Neural crest cell (in vitro differentiated cells): ENCODE data around the gene XNDC1N.

DNA sequence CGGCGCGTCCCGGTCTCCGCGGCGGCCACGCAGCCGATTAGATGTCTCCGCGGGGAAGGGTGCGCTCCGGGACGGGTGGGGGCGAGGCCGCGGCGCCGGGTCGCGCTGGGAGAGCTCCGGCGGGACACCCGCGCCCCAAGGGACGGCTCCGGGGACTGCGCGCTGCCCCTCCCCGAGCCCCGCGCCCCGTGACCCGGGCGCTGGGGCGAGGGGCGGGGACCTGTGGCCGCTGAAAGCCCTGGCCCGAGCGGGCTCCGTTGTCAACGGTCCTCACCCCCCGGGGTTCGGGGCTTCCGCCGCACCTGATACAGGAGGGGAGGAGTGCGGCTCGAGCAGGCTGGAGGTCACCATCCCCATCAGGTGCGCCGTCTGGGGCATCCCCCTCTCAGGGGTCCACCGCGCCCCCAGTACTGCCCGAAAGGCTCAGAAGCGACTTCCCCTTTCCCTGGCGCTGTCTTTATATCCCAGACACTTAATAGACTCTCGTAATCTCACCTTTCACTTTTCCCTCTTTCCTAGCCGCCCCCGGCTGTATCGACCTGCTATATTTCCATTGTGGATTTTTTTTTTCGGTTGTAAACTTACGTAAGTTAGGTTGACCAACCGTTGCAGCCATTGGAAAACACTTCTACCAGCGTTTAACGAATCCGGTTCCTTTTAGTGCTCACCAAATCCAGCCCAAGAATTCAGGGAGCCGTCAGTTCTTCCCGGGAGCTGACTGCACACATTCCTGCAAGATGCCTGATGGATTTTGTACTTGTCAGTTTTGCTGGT, 657 bp downstream of the PPFIA1 start:
- PRO-cap = unidirectional peak, minus-strand start at position 157 of the sequence

DNA sequence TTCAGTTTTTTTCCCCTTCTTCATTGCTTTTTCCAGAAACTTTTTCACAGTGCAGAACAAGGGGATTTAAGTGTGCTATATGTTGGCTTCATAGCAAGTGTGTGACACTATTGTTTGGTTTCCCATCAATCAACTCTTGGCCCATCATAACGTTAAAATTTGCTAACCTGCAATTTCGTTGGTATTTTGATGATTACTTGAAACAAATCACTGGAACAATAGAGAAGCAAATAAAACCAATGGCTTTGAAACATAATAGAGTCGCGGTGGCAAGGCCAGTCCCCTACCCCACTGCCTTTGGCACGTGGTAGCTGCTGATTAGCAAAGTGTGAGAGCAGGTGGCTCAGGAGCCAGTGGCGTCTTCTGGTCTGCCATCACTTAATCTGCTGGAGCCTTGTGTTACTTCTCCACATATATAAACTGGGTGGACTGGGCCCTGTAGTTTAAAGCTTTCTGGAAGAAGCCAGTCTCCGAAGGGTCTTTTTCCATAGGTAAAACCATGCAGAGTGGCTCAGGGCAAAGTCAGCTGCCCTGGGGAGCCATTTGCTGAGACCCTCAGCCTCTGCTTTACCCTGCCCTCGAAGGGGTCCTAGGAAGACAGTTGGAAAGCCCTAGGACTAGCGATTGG, 22.9 kb downstream of the PPFIA1 start:
- PRO-cap = no peak

DNA sequence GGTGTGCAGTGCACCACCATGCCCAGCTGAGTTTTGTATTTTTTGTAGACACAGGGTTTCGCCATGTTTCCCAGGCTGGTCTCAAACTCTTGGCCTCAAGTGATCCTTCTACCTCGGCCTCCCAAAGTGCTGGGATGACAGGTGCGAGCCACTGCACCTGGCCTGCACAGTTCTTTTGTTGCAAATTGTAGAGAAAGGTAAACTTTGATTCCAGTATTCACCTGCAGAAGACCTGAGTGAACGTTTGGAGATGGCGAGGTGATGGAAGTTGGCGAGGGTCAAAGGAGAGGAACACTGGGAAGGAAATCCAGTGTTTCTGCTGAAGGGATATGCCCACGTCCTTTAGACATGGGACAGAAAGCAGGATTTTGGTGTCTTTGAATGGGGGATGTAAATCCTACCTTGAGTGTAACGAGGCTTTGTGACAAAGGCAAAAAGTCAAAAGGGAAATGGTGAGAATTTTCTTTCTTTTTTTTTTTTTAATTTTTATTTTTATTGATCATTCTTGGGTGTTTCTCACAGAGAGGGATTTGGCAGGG, 23.7 kb downstream of the PPFIA1 start:
- PRO-cap = no peak

GRCh38 chr11:70340955-70341540, 57.3 kb upstream of the CTTN start:
- PRO-cap = no peak

DNA sequence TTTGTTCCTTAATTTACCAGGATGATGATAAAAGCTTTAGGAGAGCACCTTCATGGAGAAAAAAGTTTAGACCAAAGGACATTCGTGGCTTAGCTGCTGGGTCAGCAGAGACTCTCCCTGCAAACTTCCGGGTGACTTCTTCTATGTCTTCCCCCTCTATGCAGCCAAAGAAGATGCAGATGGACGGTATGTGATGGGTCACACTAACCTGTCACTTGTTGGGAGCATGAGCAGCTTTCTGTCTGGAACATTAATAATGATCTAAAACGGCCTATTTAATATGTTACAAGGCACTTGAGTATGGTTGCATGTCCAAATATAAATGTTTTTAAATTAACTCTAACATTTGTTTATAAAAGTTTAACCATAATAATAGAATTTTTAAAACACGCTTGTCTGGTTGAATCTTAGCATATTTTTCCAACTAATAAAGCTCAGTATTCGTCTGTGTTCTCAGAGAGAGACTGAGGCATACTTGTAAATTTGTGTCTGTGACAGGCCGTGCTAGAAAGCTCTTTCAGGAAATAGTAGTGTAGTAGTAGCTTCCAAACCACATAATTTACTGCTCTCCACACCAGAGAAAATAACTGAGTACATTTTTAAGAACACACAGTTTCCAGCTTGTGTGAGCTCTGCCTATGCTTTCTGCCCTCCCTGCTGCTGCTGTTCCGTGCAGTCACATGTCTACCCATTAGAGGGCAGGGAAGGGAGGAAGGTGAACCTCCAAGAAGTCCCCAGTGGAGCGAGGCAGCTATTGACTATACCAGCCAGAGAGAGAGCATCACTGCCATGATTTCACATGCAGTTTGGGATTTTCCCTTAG, 20.1 kb upstream of the CTTN start:
- PRO-cap = no peak

DNA sequence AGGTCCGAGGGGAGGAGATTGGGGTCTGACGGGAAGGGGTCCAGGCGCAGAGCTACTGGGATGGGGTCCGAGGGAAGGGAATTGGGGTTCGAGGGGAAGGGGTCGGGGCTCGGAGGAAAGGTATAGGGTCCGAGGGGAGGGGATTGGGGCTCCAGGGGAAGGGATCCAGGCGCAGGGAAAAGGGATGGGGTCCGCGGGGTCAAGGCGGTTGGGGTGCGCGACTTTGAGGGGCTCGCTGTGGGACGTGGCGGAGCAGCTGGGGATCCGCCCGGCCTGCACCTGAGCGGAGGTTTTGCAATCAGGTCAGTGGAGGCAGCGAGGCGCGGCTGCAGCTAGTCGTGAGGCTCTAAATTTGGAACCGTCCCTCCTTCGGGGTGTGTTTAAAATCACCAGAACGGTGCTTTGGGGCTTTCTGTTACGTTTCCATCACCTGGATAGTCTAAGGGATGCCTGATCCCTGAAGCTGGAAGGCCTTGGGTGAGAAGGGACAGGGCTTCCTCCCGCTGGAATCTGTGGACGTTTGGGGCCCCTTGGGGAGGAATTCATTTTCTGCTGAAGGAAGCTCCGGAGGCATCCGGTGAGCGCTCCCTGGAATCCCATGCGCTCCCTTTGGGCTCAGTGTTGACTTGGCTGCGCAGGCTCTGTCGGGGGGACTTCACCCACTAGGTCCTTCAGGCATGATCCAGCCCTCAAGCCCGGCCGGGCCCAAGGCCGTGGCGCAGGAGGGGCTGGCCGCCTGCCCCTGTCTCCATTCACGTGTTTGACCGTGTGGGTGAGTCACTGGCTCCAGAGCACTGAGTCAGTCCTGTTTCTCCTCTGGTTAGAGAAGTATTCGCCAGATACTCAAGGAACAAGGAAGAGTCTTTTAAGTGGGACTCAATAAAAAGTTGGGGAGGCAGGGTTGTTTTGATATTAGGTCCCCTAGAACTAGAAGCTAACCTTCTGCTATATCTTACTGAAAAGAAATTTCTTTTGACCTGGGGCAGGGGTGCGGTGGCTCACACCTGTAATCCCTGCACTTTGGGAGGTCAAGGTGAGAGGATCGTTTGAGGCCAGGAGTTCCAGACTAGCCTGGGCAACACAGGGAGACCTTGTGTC, 1.2 kb downstream of the CTTN start:
- PRO-cap = no peak

- PRO-cap = no peak
Observed at GRCh38 chr11:70630673-70631824, 232.7 kb downstream of the CTTN start.

DNA sequence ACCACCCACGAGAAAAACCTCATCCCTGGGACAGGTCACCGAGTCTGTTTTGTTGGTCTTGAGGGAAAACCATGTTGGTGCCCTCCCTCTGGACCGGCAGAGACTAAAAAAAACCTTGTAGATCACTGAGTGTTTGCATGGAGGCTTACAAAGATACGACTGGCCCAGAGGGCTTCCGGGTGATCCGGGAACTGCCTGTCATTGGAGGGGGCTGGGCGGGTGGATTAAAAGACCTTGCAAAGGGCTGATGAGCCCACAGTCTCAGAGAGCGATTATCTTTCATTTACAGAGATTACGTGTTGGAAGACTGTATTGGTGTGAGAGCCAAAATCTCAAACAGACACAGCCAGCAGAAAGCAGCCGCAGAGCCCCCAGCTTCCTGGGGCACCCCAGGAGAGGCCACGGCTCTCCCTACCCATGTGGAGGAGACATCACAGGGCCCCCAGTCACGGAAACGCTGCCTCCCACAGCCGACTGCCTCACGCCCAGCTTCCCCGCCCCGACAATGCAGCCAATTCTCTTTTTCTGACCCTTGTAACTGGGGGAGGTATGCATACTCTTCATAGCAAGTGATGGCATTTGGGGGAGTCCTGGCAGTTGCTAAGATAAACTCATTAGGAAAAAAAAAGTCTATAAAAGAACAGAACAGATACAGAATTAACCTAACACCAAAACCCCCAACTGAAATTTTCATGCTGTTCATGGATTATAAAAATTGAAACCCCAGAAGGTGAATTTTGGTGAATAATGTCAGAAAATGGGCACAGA, 426.5 kb downstream of the CTTN start:
- PRO-cap = unidirectional peak, minus-strand start at position 161 of the sequence

DNA sequence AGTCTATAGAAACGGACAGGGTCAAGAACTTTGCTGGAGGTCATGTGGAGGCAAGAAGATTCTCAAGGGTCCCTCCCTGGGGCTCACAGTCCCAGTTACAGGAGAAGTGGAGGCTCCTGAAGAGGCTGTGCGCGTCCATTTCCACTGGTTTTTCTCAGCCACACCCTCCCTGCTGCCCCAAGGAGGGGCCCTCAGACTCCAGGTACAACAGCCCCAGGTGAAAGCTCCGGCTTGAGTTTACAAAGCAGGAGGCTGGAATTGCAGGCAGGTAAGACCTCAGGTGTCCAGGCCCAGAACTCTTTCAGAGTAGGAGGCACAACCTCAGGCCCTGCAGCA, 3.1 kb downstream of the SHANK2 start:
- PRO-cap = no peak

DNA sequence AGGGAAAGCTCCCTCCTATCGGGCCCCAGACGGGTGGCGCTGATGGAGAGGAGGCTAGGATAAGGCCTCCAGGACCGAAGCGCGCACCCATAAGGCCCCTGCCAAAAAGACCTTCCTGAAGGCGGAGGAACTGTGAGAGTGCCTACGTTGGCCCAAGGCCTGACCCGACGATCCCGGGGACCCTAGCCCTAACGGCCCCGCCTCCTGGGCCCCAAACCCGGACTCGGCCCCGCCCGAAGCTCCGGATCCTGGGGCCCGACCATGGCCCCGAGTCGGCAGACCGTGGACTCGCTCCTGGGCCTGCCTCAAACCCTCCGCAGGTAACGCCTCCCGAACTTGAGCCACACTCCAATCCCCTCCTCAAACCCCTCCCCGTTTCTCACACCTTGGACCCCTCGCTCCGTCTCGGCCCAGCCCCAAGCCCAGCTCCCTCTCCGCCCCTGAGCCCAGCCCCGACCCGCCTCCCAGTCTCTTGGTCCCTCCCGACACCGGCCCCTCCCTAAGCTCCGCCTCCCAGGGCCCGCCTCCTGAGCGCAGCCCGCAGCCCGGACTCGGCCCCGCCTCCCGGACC, 46.6 kb upstream of the DEFB108B start:
- PRO-cap = bidirectional peak, plus-strand start outside the sequence, minus-strand start at position 429 of the sequence

DNA sequence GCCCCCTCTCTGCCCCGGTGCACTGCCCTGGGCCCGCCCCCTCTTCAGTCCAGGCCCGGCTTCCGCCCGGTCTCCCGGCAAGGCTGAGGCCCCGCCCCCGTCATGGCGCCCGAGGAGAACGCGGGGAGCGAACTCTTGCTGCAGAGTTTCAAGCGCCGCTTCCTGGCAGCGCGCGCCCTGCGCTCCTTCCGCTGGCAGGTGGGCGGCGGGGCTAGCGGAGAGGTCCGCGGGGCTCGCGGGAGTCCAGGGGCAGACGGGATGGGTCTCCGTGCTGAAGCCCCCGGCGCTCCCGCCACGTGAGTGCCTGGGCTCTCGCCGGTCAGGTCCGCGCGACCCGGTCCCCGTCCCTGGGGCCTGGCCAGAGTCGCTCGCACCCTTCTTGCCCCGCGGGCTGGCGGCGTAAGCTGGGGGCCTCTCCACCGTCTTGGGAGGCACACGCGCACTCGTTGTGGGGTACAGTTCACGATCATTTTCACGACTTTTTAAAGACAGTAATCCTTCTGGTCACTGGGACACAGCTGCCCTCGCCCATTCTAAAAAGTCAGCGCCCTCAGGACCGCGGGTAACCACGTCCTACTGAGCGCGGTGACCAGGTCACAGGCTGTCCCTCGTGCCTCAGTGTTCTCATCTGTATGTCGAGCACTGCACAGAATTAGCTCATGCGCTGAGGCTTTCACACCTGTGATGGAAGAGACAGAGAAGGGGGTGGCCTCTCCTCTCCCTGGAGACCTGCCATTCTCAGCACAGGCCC, 45.4 kb upstream of the DEFB108B start:
- PRO-cap = bidirectional peak, plus-strand start at position 80 of the sequence, minus-strand start outside the sequence; unidirectional peak, minus-strand start at position 535 of the sequence

DNA sequence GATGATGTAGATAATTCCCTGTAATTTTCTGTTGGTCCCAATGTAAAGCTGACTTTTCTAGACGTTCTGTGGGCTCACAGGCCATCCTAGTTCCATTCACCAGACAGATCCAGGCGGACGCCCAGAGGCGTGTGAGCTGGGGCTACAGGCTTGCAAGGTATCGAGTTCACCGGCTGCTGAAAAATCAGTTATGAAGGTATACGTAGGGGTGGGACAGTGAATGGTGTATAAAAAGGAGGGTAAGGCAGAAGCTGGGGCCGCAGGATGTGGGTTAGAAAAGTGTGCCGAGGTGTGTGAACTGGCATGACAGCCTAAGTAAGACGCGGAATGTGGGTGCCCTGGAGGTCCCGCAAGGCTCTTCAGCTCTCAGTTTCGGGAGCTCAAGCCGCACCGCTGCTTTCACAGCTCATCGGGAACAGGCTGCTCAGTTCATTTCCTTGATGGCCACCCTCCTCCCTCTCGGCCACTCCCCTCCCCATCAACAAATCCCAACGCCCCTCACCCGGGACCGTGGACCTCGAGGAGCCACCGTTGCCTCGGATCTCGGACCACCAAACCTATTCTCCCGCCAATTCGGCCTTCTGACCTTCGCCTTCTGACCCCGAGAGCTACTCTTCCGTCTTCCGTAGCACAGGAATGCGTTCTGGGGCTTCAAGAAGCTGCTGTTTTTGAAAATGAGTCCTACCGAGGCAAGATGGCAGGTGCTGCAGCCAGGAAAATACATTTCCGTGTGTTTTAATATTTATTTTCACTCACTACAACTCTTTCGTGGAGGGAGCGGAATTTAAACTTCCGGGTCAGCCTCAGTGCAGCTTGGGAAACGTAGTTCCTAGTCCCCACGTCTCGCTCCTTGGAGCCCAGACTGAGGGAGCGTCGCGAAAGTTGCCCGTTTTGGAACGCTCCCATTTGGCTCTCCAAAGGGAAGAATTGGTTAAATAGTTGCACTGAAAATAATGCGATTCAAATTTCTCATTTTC, at the start of gene XNDC1N:
Gene XNDC1N (minus strand): TSS at position 732 of the 977 bp plus-strand sequence.
- PRO-cap = bidirectional peak, plus-strand start at position 89 of the sequence, minus-strand start at position 133 of the sequence; bidirectional peak, plus-strand start at position 316 of the sequence, minus-strand start at position 314 of the sequence; bidirectional peak, plus-strand start at position 560 of the sequence, minus-strand start at position 559 of the sequence; bidirectional peak, plus-strand start at position 854 of the sequence, minus-strand start at position 732 of the sequence

GRCh38 chr11:71940566-71941279, 11.9 kb downstream of the RNF121 start:
- PRO-cap = no peak

- PRO-cap = no peak
Observed at GRCh38 chr11:71999455-72000169, 903 bp downstream of the IL18BP start.

GRCh38 chr11:72005671-72006382, 7.1 kb downstream of the IL18BP start:
- PRO-cap = no peak

DNA sequence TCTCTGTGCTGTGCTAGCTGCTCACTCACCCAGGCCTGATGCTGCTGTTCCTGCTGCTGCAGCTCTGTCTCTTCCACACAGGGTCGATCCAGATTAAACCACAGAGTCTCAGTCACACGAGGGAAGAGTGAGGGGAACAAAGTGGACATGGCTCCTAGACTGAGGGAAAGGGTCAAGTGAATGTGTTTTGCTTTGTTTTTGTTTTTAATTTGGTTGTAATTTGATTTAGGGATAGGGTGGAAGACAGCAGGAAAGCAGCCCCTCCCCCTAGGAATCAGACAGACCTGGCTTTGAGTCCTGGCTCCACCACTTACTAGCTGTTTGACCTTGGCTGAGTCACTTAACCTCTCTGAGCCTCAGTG, 1.4 kb downstream of the ANAPC15 start:
- PRO-cap = no peak

DNA sequence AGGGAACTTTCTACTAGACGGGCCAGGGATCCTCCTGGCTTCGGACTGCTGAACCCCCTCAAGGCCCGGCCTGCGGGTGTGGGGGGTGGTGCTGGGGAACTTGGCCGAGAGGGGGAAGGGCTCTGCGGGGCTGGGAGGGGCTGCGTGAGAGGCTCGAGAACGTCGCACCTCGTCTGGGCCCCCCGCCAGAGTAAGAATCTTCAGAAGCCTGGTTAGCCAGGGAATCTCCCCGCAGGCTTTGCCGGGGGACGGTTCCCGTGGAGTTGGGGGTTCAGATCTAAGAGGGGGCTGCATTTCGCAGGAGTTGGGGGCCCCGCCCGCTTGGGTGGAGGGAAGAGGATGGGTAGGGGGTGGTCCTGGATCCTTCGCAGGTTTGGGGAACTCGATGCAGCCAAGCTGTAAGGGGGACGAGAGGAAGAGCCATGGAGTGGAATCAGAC, 553 bp upstream of the INPPL1 start:
- PRO-cap = bidirectional peak, plus-strand start at position 188 of the sequence, minus-strand start at position 47 of the sequence

GRCh38 chr11:72575591-72575942, 98.7 kb downstream of the PDE2A start:
- PRO-cap = no peak

GRCh38 chr11:72617273-72617950, 56.8 kb downstream of the PDE2A start:
- PRO-cap = no peak

- PRO-cap = no peak
Observed at GRCh38 chr11:72635649-72636411, 38.4 kb downstream of the PDE2A start.